LHCN-M2 (cell line): ENCODE data around the genes ATP13A2 and PADI3.

GRCh38 chr1:16645356-16645943 is 204.9 kb downstream of the NECAP2 start:
- RAMPAGE, long total RNA: no peak

GRCh38 chr1:16914374-16915412 is 7.0 kb upstream of the CROCC start:
- RAMPAGE, long total RNA: no peak

- RAMPAGE, long total RNA: no peak
Measured at GRCh38 chr1:16925440-16925898, 3.7 kb downstream of the CROCC start.

DNA sequence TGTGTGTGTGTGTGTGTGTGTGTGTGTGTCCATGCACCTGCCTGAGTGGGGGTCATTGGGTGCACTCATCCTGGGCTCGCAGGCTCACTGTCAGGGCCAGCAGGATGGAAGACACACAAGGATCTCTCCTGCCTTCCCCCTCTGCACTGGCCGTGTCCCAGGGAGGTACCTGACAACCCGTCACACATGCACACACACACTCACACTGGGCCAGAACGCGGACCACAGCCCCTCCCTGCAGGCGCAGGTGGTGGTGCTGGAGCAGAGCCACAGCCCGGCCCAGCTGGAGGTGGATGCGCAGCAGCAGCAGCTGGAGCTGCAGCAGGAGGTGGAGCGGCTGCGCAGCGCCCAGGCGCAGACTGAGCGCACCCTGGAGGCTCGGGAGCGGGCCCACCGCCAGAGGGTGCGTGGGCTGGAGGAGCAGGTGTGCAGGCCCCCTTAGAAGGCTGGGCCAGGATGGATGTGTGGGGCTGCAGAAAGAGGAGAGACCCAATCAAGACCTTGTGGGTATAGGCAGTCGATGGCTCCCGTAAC is 9.1 kb downstream of the MFAP2 start:
- RAMPAGE, long total RNA: no peak

- RAMPAGE, long total RNA: no peak
Measured at GRCh38 chr1:17011139-17012280, at the start of gene ATP13A2. ATP13A2 (minus strand) TSS chr1:17011928.

DNA sequence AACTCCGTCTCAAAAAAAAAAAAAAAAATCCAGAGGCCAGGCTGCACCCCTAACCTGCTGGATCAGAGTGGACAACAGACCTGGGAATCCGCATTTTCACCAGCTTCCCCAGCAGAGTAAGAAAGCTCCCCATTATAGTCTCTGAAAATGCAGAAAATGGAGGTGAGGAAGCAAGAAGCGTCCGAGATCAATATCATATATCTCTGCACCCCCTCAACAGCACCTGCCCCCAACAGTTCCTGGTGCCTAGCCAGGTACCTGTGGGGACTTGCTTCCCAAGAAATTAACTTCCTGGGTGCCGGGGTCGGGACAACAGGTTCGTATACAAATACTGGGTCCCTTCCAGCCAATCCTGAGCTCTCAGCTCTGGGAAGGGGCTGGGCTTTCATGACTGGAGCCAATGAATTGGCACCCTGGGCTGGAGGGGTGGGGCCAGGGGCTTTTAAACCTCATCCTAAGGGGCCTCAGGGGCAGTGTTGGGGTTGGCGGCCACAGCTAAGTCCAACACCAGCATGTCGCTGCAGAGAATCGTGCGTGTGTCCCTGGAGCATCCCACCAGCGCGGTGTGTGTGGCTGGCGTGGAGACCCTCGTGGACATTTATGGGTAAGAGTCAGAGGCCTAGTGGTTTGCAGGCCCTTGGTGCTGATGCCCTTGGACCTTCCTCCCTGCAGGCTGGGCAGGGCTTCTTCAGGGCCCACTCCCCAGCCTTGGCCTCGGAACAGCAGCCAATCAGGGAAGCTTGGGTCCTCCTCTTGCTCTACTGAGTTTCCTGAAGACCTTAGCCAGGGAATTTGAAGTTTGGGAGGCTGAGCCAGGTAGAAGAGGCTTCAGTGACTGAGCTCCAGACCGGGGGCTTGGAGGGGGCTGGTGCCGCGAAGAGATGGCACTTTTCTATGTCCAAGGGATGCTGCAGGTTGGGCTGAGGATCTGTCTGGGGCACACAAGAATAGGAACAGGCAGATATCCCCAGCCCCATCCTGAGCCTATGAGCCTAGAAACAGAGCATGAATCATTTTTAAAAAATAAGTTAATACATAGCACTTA is at the start of gene PADI3:
Gene PADI3, plus strand, starts transcription at position 473 of the 1,045 bp plus-strand sequence.
- RAMPAGE, long total RNA: no peak

GRCh38 chr1:17428277-17429083 is 11.0 kb downstream of the RCC2 start:
- RAMPAGE, long total RNA: no peak

- RAMPAGE, long total RNA: no peak
Measured at GRCh38 chr1:17436745-17437141, 2.7 kb downstream of the RCC2 start.

GRCh38 chr1:17519797-17520570 is 19.5 kb upstream of the ARHGEF10L start:
- RAMPAGE, long total RNA: no peak

DNA sequence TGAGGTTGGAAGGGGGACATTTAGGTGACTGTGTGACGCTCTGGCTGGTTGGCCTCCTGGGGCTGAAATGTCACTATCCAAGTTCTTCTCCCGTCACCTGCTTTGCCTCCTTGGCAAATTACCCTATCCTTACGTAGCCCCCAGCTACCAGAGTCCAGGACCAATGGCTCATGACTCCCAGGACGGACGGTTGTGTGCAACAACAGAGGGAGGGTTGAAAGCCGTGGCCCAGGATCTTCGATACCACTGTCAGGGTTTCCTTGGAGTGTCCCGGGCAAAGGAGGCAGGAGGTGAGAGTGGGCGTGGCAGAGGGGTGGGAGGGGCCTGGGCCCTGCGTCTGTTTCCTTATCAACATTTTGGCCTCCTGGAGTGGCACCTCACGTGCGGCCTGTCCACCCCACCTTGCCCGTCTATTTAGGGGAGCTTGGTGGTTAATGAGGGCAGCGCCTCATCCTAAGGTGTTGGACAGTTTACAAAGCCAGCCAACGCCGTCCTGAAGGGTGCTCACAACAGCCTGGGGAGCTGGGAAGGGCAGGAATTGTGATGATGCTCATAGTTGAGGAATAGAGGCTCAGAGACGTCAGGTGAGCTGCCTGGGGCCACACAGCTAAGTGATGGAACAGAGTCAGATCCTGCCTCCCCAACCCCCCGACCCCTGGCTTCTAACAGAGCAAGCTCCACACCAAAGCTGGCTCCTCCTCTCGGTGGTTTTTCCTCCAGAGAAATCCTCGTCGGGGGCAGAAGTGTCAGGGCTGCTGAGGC is 17.5 kb upstream of the ARHGEF10L start:
- RAMPAGE, long total RNA: no peak

GRCh38 chr1:17527044-17527962 is 12.2 kb upstream of the ARHGEF10L start:
- RAMPAGE, long total RNA: no peak

GRCh38 chr1:17539121-17539485 is 395 bp upstream of the ARHGEF10L start:
- RAMPAGE, long total RNA: no peak

DNA sequence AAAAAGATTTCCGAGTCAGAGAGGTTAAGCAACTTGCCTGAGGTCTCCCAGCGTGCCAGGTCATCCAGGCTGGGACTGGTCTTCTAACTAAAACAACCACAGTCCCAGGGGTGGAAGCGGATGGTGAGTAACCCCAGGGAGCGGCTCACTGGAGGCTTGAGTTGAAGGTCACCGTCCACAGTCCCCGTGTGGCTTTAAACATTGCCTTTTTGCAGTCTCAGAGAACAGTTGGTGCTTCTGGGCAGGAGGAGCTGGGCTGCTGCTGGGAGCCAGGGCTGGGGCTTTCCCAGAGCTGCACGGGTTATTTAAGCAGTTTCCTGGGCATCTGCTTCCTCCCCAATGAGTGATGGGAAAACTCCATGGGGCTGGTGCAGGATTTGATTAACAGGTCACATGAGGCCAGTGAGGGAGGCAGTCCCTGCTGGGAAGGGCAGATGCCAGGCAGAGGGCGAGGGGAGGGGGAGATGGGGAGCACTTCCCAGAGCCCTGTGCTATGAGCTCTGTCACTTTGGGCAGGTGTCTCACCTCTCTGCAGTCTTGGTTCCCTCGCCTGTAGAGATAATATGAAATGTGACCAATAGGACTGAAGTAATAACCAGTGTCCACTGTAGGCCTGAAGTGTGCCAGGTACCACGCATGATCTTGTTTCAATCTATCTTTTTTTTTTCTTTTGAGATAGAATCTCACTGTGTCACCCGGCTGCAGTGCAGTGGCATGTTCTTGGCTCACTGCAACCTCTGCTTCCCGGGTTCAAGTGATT is 12.4 kb downstream of the ARHGEF10L start:
- RAMPAGE, long total RNA: no peak

GRCh38 chr1:17583441-17584006 is 44.0 kb downstream of the ARHGEF10L start:
- RAMPAGE, long total RNA: no peak

DNA sequence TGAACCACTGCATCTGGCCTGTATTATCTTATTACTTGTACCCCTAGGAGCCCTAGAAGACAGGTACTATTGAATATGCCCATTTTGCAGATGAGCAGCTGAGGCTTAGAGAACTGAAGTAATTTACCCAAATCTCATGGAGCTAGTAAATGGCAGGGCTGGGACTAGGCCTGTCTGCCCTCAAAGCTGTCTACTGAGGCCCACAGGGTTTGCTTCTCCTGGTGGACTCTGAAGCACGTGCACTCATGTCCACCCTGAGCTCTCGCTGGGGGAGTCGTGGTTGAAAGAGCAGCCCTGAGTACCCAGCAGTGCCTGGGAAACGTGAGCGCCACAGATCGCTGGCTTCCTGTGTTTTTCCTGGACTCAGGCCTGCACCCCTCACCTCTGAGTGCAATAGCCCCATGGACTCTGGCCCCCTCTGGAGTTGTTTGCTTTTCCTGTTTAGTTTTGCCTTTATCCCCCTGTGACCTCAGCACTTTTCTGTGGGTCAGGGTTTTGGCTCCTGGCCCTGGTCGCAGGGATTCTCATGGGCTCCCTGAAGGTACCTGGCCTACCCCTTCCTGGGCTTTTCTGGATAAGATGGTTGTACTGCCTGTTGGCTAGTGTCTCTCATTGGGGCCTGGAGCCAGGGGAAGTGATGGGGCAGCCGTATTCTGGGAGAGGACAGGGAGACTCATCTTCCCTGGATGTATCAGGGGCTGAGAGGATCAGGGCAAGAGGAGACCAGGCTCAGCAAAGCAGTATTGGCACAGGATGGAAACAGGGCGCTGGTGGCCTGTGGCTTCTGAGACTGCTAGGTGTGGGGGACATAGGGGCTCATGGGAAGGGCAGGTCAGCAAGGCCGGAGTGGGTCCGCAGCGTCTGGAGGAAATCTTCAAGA is 52.6 kb downstream of the ARHGEF10L start:
- RAMPAGE, long total RNA: no peak

DNA sequence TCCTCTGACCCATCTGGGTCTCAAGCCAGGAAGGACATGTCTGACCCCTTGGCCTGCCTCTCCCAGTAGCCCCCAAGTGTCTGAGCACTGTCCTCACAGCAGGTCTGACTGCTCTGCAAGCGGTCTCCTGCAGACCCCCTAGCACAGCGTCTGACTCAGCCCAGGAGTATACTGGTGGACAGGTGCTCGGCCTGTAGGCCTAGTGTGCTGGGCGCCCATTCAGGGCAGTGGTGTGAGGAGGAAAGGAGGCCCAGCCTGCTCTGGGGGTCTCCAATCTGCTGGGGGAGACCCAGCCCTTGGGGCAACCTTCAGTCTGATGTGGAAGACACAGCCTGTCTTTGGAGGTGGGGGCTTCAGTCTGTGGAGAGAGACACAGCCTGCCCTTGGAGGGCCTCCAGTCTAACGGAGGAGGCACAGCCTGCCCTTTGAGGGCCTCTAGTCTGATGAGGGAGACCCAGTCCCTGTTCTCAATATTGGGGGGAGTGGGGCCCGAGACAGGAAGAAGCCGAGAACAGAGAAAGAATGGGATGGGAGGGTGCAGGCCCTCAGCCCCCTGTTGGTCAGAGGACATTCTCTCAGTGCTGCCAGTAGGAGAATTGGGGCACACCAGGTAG is 88.1 kb upstream of the ACTL8 start:
- RAMPAGE, long total RNA: no peak

GRCh38 chr1:17860857-17861223 is 105.7 kb downstream of the ACTL8 start:
- RAMPAGE, long total RNA: no peak

DNA sequence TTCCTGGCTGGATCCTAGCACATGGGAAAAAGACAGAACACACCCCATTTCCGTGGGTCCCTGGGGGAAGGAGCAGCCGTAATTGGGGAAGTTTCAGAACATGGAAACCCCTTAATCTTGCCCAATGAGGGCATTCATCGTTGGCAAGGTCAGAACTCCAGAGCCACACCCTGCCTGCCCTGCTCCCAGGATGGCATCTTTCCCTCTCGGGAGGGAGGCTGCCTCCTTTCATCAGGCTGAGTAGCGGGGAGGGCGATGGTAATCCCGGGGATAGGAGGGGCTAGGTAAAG is 491 bp upstream of the IGSF21 start:
- RAMPAGE, long total RNA: no peak

DNA sequence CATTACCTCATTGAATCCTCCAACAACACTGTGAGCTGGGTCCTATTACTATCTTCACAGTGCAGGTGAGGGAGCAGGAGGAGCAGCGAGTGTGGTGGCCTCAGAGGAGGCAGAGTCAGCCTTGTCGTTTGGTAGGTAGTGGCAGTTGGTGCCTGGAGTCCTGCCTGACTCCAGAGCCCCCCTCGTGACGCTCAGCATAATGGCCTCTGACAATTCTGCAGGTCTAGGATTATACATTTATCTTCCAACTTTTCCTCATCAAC is 23.2 kb upstream of the PAX7 start:
- RAMPAGE, long total RNA: no peak

DNA sequence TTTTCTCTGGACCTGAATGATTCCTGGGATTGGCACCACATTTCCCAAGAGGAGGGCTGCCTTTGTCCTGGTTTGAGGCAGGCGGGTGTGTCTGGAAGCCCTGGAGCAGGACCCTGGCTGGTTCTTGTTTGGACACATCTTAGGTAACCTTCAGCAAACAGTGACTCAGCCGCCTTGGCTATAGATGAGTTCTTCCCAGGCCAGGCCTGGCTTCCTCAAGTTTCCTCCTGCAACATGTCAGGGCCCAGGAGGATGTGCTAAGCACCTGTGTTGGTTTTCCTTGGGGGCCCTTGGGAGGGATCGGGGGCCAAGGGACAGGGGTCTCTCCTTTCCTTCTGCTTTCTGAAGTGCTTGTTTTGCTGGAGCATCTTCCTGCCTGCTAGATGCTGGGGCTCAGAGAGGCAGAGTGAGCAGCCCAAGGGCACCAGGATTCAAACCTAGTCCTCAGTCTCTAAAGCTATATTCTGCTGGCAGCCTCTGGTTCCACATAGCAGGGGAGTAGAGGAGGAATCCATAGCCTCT is 38.2 kb downstream of the PAX7 start:
- RAMPAGE, long total RNA: no peak